ENCODE measurements around a stretch of chr2.

GRCh38 chr2:174036469-174036846 is 71.3 kb upstream of the SP3 start:
- RRBS = no CpG with 5 or more reads among the region's 5 CpGs

GRCh38 chr2:174325756-174327189 is 8.5 kb upstream of the SP9 start:
- RRBS = 14% methylated on average over 9 of the region's 86 CpGs

DNA sequence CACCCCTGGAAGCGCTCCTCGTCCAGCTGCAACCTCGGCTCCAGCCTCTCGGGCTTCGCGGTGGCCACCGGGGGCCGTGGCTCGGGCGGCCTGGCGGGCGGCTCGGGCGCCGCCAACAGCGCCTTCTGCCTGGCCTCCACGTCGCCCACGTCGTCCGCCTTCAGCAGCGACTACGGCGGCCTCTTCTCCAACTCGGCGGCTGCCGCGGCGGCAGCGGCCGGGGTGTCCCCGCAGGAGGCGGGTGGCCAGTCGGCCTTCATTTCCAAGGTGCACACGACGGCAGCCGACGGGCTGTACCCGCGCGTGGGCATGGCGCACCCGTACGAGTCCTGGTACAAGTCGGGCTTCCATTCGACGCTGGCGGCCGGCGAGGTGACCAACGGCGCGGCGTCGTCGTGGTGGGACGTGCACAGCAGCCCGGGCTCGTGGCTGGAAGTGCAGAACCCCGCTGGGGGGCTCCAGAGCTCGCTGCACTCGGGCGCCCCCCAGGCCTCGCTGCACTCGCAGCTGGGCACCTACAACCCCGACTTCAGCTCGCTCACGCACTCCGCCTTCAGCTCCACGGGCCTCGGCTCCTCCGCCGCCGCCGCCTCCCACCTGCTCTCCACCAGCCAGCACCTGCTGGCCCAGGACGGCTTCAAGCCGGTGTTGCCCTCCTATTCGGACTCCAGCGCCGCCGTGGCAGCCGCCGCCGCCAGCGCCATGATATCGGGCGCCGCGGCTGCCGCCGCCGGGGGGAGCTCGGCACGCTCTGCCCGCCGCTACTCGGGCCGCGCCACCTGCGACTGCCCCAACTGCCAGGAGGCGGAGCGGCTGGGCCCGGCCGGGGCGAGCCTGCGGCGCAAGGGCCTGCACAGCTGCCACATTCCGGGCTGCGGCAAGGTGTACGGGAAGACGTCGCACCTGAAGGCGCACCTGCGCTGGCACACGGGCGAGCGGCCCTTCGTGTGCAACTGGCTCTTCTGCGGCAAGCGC is 1.8 kb downstream of the SP9 start:
- RRBS = 1% methylated on average over 30 of the region's 120 CpGs

DNA sequence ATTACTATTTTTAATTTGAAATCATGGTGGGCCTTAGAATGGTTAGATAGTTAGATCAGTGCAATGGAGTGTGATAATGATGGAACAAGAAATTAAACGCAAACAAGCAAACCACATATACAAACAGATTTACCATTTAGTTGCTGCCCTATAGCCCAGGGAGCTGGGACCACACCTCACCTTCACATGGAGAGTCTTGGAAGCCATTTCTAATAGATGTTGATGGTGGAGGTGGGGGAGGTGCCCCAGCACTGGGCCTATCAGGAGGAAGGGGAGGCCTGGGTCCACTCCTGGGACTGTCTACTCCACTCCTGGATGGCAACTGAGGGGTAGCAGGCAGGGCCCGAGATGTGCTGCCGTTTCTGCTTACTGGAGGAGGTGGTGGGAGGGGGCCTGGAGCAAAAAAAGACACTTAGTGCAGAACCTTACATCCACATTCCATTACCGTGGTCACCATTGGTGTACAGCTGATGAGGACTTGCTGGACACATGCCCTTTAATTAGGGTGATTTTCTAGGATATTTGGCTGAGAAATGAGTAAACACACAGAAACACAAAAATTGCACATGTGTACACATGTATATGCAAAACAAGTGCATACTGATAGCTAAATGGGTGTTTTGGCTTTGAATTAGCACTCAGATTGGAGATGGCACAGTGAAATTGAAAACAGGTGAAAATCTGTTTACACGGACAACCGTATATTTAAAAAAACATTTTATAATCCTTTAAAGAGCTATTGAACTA is 29.8 kb downstream of the WIPF1 start:
- RRBS = no CpG with 5 or more reads among the region's 6 CpGs

DNA sequence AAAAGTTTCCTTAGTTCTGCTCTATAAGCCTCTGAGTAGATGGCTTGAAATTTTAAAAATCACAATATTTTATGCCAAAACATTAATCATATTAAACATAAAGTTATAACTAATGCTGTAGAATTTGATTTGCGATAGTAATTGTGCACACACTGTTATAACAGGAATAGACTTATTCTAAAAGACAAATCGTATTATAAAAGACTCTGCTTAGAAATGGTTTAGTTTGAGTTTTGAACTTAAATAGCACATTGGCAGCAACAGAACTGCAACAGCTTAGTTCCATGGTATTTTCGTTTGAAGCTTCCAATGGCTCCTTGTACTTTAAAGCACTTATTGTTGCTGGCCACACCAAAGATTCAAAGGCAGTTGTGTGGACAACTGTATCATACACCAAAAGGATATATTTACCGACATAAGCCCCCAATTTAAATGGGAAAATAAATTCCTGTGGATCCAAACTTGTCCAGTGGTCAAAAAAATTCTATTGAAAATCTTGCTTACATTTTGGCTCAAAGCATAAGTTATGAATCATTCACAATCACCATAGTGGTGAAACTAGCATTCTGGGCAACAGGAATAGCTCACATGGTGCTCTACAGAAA is 612 bp downstream of the WIPF1 start:
- RRBS = no CpG with 5 or more reads among the region's 4 CpGs

GRCh38 chr2:174787435-174788112 is 23.3 kb upstream of the CHRNA1 start:
- RRBS = no CpG with 5 or more reads among the region's 4 CpGs

GRCh38 chr2:175180508-175181125 is 893 bp downstream of the ATP5MC3 start:
- RRBS = no CpG with 5 or more reads among the region's 12 CpGs

DNA sequence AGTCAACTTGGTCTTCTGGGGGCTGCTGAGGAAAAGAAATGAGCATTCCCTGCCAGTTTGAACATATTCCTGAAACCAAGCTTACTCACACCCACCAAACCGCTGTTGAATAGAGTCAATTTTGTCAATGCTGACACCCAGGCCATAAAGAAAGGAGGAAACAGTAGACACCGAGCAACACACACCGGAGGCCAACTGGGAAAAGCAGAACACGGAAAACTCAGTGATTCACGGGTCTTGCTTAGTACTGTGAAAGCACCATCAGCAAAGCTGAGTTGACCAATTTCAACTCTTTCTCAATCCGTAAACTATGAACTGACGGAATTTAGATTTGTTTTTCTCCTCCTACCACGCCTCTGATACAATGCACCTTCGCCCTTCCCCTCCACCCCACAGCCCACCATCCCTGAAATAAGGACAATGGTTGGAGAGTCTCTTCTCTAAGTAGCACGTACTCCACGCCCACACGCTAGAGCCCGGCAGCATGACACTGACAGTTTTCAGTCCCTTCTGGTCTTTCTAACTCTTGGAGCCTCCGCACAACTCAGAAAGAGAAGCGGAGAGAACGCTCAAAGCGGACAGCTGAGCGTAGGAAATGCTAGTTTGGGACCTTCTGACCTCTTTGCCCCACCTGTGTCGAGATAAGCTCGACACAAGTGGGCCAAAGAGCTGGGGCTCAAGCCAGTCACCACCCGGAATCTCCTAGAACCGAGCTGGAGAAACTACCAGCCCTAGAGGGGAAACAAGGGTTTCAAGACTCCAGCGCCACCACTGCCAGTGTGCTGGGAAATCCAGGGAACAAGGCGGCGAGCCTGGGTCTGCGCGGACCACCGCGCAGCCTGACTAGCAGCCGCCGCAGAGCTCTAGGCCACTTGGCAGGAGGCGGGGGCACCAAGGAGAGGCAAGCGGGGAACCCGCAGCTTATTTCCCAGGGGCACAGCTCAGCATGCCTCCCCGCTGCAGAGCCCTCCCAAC is 618 bp downstream of the LNPK start:
- RRBS = no CpG with 5 or more reads among the region's 35 CpGs

DNA sequence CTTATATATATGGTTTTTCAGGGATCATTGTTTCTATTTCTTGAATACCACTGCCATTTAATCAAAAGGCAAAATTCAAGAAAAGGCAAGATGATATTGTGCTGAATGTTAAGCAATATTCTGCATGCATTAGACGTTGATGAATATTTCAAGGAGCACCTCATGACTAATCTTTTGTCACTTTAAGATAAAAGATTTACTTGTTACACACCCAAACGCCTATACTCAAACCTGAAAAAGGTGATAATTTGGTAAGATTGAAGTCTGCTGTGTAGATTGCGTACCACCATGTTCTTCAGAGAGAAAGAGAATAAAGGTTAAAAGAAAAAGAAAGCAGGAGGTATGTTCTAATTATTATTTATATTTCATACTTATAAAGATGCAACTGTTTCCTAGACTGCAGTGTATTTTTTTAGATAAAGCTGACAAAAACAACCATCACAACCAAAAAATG is 196.5 kb downstream of the MTX2 start:
- RRBS = no CpG with 5 or more reads among the region's 3 CpGs

- RRBS = no CpG with 5 or more reads among the region's 8 CpGs
These were observed 374.5 kb downstream of the MTX2 start for GRCh38 chr2:176643678-176644140.

DNA sequence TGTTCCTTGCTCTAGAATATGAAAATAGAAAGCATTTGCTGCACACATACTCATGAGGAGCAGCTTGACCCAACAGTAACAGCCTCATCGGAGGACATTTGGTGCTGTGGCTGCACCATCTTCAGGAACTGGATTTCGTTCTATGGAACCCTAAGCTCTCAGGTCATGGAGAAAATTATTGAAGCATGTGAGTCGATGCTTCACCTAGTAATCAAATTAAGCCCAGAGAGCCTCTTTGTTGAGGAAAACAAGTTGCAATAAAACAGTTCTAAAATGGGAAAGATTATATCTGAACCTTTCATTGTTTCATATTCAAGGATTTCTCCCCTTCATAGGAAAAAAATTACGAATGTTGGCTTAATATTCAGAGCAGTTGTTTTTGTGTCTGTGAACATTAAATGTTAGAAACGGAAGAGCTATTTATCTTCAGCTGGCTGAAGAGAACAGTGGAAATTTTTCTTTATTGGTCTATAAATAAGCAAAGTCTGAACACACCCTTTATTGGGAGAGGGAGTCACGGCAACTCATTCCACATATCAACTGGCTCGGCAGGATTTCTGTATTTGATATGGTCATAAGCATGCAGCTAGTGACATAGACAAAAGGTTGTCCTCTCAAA is 468.6 kb upstream of the HNRNPA3 start:
- RRBS = no CpG with 5 or more reads among the region's 7 CpGs

- RRBS = no CpG with 5 or more reads among the region's 6 CpGs
These were observed 386.1 kb upstream of the HNRNPA3 start for GRCh38 chr2:176826557-176826927.

- RRBS = no CpG with 5 or more reads among the region's 3 CpGs
These were observed 320.6 kb upstream of the HNRNPA3 start for GRCh38 chr2:176891854-176892516.

DNA sequence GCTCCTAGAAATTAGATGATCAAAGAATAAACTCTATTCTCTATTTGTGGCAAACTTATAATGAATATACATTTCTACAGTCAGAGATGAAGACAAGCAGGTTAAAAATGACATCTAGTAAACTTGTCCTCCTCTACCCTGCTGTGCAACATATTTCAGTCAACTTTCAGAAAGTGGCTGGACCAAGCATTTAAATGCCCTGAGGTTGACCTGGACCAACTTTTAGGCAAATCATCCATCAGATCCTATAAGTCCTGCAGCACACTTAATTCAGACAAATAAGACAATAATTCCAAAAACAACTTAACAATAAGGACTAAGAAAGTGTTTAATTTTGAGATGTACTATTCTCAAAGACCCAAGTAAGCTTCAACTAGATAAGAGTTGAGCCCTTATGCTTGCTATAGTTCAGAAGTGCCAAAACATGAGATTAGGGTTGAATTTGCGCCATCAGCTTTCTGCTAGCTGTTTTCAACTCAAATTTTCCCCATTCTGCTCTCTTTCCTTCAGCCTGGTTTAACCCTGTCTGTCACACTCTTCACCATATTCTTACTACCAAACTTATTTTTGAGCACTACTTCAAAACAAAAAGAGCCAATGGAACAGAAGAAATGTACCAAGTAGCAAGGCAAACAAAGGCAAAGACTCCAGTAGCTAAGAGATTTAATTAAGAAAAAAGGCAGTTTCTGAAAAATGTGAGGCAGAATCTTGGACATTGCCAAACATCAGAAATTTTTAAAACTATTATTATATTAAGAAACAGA is 4.2 kb downstream of the NFE2L2 start:
- RRBS = no CpG with 5 or more reads among the region's 1 CpG

GRCh38 chr2:177264262-177264487 is 352 bp downstream of the NFE2L2 start:
- RRBS = under 1% methylated on average over 15 of the region's 30 CpGs

DNA sequence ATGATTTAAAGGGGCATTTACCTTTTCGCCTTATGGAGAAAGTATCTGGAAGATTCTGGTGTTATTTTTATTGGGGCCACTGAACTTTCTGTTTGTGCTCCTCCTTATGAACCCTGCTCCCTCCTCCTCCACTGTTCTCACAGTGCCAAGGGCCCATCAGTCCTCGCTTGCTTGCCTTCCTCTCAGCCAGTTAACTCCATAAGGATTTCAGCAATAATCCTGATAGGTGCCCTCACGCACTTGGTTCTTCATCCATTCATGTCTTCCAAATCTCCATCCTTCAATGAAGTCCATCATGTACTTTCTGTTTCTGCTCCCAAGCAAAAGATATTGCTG is 58.5 kb upstream of the NFE2L2 start:
- RRBS = no CpG with 5 or more reads among the region's 3 CpGs

- RRBS = no CpG with 5 or more reads among the region's 7 CpGs
These were observed 7.7 kb upstream of the TTC30A start for GRCh38 chr2:177626205-177626683.

DNA sequence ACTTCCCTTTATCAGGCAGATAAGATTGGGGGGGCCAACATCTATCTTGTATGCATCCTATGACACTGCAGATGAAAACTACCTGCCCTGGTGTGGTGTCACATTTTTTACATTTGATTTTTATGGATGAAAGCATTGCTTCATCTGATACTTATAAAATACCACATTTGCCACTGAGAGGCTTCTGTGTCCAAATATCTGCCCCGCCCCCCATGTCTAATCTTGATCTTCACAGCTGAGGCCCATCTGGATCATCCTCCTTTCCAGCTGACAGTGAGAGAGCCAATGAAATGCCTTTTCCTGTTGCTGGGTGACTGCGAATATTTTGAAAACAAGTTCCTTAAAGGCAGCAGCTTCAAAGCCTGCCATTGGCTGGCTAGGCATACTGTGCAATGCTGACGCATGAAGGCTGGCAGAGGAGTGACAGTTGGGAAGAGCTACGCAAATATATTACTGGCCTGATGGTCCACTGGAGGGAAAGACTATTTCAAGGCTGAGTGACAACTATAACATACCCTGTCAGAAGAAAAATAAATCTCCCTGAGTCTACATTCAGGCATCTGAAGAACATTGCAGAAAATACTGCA is 135.3 kb upstream of the TTC30A start:
- RRBS = no CpG with 5 or more reads among the region's 4 CpGs

DNA sequence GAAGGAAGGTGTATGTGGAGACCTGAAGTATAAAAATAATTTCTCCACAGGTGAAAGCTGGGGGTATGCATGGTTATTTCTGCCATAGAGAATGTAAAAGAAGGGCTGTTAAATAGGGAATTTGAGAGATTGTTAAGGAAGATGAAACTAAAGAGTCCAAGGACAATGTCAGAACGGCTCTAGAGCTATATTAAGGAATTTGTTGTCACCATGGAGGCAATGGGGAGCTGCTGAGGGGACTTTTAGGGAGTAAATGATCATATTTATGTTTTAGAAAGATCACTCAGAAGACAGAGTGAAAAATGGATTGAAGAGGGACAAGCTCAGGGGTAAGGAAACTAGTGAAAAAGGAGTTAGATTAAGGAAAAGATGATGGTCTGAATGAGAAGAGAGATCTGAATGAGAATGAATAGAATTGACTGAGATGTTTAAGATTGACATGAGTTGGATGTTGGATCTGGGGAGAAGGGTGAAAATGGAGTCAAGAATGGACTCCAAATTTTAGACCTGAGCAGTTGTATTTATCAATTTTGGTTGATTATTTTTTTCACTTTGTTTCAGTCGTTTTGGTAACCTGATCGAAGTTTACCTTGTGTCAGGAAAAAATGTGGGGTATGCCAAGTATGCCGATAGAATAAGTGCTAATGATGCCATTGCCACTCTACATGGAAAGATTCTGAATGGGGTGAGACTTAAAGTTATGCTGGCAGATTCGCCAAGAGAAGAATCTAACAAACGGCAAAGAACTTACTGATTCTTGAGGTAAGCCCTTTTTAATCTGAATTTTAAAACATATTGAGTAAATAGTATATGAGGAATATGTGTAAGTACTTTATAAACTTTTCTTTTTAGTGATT is 13.4 kb downstream of the RBM45 start:
- RRBS = no CpG with 5 or more reads among the region's 6 CpGs

- RRBS = no CpG with 5 or more reads among the region's 13 CpGs
These were observed 685 bp downstream of the PLEKHA3 start for GRCh38 chr2:178480946-178481337.

Measured in renal cortical epithelial cell (primary cell).